ENCODE data around the gene CLIC5.

GRCh38 chr6:44139327-44140129 lies 12.2 kb downstream of the TMEM63B start:
- PRO-cap, result no peak

DNA sequence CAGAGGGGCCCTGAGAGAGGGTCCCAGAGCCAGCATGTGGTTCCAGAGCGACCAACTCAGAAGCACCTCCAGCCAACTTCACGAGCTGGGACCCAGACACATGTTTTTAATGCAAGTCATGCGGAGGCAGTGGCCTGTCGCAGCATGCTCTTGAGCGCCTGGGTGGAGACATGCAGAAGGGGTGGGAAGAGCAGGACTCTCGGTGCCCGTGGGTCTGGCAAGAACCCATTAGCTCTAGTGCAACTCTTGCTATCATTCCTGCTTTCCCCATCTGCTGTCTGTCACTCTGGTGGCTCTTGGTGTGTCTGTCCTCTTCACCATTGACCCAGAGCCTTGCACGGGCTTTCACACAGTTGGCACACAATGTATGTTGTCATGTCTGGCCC lies 14.8 kb upstream of the MYMX start:
- PRO-cap, result no peak

- PRO-cap, result bidirectional peak, plus-strand start at chr6:44247097, minus-strand start at chr6:44246913
Observed at GRCh38 chr6:44246748-44247031, 211 bp upstream of the HSP90AB1 start.

GRCh38 chr6:44251286-44251630 lies 4.4 kb downstream of the HSP90AB1 start:
- PRO-cap, result no peak

DNA sequence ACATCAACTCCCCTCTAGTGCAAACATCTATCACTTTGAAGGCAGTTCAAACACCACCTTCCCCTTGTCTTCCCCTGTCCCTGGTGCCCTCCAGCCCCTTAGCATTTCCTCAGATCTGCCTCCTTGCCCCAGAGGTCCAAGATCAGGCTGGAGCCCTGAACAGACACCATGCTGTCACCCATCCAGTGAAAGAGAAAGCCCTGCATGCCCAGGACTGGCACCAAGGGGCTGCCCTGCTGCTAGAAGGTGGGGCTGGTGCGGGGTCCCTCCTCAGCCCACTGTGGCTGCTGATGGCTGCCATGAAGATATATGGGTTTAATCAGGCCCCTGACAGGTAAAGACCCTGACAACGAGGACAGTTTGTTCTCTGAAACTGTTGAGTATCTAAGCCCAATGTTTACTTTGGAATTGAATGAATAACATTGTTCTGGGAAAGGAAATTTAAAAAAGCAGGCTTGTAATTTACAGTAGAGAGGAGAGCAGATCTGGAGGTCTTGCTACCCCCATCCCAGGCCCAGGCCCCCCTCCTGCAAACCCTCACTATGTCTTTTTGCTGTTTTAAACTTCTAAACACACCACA lies 171.2 kb downstream of the CDC5L start:
- PRO-cap, result no peak

DNA sequence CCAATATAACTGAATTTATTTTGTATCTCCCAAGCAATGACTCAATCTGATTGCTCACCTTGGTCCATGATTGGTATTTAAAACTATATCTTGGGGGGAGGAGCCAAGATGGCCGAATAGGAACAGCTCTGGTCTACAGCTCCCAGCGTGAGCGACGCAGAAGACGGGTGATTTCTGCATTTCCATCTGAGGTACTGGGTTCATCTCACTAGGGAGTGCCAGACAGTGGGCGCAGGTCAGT lies 152.2 kb upstream of the RUNX2 start:
- PRO-cap, result no peak

DNA sequence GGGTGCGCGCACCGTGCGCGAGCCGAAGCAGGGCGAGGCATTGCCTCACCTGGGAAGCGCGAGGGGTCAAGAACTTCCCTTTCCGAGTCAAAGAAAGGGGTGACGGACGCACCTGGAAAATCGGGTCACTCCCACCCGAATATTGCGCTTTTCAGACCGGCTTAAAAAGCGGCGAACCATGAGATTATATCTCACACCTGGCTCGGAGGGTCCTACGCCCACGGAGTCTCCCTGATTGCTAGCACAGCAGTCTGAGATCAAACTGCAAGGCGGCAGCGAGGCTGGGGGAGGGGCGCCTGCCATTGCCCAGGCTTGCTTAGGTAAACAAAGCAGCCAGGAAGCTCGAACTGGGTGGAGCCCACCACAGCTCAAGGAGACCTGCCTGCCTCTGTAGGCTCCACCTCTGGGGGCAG lies 151.9 kb upstream of the RUNX2 start:
- PRO-cap, result no peak

DNA sequence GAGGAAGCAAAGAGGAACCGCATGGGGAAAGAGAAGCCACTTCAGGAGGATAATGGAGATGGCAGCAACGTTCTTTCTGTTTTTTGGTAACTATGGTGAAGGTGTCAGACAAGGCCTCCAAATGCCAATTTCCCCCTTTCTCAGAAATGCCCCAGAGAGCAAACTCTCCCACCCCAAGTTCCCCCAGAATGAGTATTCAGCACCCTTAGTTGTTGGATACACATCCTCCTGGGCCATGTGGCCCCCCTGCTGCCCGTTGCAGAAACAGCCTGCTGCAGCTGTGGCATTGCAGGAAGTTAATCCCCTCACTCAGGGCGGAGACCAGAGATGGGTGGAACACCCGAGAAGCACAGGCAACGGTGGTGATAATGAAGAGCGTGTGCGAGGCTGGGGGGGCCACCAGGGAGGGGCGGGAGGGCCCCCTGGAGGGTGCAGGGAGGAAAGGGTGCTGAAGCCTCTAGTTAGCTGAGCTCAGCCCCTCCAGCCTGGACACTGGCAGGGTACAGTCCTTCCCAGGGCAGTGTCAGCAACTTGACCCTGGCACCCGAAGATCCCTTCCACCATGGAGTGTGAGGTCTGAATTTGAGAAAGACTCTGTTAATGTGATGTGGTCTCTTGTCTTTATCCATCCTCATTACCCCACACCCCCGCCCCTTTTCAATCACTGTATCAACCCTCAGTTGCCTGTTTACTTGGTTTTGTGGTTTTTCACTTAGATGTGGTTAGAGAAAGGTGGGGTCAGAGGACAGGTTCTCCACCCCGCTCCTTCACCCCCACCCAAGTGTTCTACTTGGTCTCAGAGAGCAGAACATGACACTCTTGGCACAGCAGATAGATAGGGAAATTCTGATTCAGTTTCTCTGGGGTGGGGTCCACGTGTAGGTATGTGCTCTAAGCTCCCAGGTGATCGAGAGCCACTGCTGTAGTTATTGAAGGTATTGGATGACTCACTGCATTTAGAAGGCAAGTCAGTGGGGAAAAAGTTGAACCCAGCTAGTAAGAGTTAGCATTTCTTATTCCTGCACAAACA lies 208.7 kb upstream of the SUPT3H start:
- PRO-cap, result no peak

DNA sequence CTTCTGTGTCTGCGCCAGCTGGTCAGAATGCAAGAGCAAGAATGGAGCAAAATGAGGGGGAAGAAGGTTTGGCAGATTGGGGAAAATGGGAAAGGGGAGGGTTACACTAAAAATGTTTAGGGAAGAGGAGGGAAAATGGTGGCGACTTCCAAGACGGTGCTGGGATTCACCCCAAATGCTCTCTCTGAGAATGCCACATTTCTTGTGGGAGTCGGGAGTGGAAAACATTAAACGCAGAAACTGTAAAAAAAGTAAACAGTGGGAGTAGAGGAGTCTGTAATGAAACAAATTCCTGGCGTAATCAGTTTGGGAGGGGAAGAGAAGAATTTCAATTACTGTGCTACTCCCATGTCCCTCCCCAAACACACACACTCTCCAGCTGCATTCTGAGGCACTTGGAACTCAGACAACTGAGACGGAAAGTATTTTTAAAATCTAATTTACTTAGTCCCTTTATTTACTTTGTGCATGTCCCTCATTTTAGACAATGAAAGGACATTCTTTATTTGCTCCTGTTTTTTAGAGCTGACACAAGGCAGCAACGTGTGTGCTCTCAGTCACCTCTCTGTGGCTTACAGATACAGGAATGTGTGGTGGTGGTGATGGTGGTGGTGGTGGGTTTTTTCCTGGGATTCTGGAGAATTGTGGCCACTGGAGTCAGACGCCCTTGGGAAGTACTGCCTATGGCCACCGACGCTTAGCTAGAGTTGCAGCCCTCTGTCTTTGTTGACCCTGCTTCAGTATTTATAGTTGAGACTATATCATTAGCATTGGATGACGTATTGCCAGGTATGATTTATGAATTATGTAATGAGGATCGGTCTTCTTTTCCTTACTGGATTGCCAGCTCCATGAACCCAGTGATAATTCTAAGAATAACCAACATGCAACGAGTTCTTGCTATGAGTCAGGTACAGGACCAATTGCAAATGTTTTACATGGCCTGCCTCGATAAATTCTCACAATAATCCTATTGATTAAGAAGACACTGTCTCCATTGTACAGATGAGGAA lies 63.8 kb downstream of the CLIC5 start:
- PRO-cap, result no peak

GRCh38 chr6:45968947-45969646 lies 46.6 kb downstream of the CLIC5 start:
- PRO-cap, result no peak

DNA sequence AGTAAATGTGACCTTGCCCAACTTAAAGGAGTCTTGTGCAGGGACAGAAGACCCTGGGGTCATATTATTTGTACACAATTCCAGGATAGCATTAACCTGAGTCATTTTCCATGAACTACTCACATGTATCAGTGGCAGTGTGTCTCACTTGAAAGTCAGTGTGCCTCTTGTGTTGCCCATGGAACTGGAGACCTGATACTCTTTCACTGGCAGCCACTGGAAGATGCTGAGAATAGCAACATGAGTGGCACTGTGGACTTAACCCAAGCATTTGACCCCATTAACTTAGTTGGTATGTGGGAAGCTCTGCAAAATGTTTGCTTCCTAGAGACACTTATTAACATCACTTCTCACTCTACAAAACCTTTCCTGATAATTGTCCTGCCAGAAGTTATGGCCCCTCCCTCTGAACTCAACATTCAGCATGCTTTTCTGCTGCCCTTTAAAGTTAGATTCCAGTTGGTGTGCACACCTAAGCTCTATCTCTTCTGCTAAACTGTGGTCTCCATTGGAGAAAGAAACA lies 28.7 kb downstream of the CLIC5 start:
- PRO-cap, result no peak

DNA sequence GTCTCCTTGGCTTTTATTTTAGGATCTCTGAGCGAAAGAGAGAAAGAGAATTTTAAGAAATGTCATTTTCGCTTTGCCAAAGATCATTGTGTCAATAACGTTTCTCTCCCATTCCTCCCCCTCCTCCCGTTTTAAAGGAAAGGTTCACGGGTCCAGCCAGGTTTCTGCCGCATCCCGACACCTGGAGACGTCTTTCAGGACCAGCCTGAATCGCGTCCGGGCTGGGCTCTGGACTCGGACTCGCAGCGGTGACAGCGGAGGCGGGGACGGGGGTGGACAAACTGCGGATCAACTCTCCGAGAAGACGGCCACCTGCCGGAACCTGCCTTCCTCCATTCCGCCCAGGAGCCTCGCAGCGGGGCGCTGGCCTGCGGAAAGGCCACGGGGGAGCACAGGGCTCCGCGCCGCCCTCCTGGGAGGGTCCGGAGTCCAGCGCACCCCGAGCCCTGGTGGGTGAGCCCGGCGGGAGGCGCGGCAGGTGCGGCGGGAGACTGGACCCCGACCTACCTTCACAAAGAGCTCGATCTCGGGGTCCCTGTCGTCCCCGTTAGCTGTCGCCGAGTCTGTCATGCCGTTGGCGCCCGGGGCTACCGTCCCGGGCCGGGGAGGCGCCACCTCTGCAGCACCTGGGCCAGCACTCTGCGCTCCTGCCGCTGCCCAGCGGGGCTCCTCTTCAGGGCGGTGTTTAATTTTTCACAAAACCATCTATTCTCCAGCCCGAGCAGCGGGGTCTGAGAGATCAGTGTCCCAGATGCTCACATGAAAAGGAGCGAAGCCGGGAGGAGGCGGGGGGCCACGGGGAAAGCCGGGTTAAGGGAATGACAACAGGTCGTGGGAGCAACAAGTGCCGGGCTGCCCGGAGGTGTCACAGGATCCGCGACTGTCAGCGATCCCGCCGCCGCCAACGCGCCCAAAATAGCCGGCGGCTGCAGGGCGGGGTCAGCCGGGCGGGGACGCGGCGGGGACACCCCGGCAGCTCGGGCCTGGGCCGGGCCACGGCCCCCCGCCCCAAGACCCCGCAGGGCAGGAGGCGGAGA lies at the start of gene CLIC5:
Gene CLIC5, minus strand, starts transcription at position 888 of the 1,037 bp plus-strand sequence.
- PRO-cap, result unidirectional peak, minus-strand start at position 885 of the sequence

DNA sequence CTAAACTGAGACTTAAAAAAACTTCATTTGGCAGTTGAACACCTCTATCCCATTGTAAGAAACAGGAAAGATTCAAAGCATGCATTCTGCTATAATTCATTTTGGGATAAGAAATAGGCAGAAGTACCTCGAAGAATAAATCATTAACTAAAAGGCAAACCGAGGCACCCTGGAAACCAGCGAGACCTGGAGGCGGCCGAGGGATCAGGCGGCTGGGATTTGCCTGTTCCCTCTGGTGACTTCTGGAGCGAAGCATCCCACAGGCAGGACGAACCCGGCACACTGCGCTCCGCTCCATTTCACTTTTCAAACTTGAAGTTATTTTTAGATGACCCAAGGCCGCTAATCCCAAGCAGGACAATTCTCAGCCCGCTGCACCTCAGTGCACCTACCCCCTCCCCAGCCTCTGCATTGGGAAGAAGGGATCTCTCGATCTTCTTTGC lies 920 bp downstream of the RCAN2 start:
- PRO-cap, result unidirectional peak, minus-strand start at position 270 of the sequence

DNA sequence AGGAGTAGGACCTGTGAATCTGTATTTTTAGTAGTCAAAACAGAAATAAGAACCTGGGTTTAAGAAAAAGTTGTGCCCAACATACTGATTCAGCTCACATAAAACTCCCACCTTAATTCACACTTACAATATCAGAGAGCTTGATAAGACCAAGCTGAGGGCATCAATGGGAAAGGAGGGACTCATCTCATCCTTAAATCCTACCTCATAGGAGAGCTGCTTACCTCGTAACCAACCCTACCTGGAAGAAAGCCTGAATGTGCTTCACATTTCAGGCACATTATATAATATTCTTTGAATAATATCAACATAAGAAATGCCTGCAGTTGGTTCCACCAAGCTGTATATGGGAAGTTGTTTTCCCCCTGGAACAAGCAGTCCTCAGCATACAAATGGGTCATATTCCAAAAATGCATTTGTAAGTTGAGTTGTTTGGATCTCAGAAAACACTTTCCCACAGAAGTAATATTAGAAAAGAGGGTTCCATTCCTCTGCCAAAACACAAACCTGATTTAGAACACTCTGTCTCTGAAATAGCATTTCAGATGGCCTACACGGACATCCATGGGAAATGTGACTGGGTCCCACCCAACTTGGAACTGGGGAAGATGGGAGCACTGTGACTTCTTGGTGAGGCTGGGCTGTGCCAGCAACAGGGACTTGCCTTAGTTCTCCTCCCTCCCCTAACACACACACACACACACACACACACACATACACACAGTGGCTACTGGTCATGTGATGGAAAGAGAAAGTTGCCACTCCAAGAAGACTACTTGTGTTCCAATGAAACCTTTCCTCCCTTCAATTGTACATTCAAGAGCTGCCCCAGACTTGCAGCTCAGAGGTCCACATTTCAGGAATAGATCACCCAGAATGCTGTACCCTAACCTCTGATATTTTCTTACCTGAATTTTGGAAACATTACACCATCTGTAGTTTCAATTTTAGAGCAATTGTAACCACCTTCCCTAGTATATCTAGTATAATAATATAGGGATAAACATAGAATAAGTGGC lies 11.3 kb upstream of the RCAN2 start:
- PRO-cap, result no peak

DNA sequence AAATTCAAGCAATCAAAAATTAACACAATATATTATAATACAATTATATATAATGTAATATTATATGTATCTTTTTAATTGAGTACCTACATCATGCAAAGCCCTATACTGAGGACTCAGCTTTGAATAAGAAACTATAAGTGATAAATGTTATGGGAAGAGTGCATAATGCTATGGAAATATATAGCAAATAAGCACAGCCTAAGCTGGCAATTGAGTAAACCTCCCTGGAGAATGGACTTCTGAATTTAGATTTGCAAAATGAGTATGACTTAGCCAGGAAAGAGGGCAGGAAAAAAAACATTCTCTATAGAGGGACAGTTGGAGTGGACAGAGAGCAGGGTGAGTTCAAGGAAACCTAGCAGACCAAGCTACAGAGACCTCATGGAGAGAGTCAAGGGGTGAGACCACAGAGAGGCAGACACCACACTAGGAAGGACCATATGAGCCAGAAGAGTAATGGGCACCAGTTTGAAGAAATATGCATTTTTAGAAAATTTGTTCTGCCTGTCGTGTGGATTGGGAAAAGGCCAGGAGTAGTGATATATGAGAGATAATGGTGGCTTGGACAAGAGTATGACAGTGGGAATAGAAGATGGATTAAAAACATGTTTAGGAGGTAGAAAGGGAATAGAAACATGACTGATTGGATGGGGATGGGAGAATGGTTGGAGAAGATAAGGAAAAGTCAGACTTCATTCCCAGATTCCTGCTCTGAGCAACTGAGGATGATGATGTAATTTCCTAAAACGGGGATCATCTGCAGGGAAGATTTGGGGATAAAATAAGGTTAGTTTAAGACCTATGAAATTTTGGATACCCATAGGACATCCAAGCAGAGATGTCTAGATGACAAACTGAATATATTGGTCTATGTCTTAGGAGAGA lies 15.5 kb upstream of the TDRD6 start:
- PRO-cap, result no peak

DNA sequence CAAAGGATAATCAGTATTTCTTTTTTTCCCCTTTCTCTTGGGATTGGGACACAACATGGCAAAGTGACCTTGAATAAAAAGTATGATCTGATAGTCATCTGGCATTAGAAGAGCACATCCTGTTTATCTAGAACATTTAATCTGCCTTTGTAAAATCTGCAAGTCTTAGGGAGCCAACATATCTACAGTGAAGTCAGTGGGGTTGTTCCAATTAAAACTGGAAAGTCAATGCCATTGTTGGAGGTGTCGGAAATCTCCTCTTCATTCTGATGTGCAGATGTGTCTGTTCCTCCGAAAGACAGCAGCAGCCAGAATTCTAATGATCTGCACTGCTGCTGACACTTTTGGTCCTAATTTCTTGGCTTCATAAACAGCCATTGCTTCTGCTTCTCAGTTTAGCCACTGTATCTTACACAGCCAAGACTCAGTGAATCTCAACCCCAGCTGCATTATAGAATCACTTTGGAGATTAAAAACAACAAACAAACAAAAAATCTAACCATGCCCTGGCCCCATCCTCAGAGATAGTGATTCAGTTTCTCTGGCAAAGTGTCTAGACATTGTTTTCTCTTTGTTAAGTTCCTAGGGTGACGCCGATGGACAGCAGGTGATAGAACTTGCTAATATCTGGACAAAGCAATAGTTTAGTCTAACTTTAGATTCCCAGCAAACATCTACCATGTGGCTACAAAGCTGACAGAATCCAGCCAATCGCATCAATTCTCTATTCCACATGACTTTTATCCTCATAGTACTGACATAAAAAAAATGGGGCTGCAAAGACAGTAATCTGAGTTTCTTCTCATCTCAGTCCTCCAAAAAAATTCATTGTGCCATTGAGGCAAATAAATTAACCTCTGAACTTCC lies 3.0 kb downstream of the ADGRF5 start:
- PRO-cap, result no peak

DNA sequence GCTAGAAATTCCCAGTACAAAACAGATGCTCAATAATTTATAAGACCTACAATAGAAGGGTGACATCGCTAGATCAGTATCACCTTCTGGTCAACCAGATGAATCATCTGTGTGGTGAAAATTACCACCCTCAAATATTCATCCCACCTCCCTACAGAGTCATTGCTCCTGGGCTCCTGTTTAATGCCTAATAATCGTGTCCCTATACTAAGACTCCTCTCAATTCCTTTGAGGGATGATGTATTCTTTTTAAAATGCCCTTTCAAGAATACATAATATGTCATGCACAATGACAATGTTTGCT lies 10.8 kb upstream of the ADGRF5 start:
- PRO-cap, result no peak

GRCh38 chr6:47047425-47047877 lies 5.3 kb upstream of the ADGRF1 start:
- PRO-cap, result no peak

- PRO-cap, result no peak
Observed at GRCh38 chr6:47061420-47062003, 19.4 kb upstream of the ADGRF1 start.

DNA sequence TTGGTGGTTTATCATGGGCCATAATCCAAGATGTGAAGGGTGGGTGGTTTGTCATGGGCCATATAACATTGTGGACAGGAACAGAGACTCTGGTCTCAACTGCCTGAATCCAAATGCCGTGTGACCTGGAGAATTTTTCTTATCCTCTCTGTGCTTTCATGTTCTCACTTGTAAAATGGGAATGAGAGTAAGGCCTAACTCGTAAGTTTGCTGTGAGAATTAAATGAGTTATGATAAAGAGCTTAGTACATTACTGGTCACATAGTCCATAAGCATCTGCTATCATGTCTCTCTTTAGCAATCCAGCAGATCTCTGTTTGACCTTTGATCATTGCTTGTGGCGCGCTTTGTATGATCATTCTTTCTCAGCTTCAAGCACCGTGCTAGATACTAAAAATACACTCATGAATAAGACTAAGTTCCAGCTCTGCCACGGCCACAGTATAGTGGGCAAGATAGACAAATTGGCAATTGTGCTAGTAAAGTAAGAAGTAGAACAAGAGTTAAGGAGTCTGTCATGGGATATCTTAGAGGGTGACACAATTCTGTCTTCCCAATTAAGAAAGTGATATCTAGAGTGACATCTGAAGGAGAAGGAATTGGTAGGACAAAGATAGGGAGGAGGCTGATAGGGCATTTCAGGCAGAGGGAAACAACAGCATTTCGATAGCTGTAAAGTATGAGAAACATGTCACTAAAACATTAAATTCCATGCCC lies 75.1 kb upstream of the ADGRF1 start:
- PRO-cap, result no peak